H4 (cell line): ENCODE measurements around a stretch of chr6.

GRCh38 chr6:14001205-14001704 is 76.5 kb downstream of the RNF182 start:
- RAMPAGE, long total RNA, result no peak

DNA sequence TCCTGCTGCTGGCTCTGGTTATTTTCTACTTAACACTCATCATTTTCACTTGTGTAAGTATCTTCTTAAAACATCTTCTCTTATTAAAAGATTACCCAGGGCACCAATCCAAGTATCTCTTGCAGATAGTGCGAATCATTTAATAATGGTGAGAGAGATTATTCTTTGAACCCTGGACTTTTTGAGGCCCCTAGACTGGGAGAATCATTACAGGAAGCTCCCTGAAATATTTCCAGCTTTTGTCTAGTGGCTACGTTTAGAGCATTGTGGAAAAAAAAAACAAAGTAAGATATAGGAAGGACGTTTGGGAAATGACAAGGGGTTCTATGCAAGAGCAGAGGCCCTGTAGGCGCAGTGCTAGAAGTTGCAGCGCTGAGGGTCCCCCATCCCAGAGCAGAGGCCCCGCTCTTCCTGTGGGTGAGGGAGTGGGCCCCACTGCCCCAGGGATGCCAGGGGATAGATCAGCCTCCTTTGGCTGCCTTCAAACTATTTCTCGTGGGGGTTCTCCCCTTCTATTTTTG is 16.2 kb downstream of the CD83 start:
- RAMPAGE, long total RNA, result no peak

- RAMPAGE, long total RNA, result no peak
These were observed 17.7 kb downstream of the CD83 start for GRCh38 chr6:14135145-14135748.

- RAMPAGE, long total RNA, result no peak
These were observed 526.6 kb upstream of the JARID2 start for GRCh38 chr6:14719111-14719806.

DNA sequence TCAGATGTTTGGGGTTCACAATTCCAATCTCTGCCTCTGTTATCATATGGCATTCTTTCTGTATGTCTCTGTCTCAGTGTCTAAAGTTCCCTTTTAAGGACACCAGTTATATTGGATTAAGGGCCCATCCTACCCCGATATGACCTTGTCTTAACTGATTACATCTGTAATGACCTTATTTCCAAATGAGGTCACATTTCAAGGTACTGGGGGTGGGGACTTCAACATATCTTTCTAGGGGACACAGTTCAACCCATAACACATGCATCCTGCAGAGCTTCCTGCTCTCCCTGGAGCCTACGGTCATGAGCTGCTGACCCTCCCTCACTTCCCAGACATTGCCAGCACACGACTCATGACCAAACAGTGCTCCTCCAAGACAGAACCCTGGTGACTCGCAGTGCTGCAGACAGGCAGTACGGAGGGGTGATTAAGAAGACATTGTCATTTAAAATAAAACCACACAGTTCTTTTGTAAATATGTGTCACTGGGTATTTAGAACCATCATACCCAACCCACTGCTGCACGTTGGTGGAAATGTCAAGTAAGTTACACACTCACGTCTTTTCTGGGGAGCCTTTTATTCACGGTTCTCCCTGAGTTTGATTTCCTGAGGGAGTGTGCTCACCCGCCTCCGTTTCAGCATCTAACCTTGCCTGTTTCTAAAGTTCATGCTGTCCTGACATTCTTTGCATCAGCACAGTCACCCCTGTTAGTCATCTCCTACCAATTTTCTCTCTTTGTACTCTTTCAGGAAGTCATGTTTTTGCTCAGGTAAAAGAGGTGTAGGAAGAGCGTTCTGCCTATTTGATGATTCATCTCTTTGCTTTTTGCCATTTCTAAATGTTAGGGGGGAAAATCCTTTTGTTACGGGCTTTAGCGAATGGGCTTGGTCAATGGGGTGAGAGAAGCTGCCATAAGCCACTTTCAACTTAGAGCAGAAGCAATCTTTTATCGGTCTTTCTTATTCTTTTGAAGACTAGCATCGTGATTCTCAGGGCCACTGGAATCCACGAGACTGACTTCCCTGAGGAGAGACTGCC is 513.0 kb upstream of the JARID2 start:
- RAMPAGE, long total RNA, result no peak

DNA sequence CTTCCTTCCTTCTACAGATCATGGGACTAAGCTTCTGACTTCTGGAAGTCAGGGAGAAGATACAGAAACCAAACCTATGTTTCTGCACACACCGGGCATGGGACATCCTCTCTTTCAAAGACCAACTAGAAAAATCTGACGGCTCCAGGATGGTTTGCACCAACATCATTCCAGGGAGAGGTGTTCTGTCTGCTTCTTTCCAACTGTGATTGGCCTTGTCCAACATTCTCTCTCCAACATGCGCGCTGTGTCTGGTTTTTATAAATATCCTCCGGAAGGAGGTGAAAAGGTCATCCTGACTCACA is 475.5 kb upstream of the JARID2 start:
- RAMPAGE, long total RNA, result no peak

GRCh38 chr6:14876649-14877768 is 368.9 kb upstream of the JARID2 start:
- RAMPAGE, long total RNA, result no peak

- RAMPAGE, long total RNA, result no peak
These were observed 228.5 kb upstream of the JARID2 start for GRCh38 chr6:15017238-15017816.

DNA sequence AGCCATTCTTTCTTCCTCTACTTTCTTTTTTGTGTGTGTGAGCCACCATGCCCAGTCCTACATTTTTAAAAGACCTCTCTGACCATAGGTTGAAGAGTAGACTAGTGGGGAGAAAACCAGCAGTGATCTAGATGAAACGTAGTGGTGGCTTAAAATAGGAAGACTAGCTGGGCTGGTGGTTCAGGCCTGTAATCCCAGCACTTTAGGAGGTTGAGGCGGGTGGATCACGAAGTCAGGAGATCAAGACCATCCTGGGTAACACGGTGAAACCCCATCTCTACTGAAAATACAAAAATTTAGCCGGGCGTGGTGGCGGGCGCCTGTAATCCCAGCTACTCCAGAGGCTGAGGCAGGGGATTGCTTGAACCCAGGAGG is 34.8 kb upstream of the JARID2 start:
- RAMPAGE, long total RNA, result no peak

- RAMPAGE, long total RNA, result no peak
These were observed 1.9 kb downstream of the JARID2 start for GRCh38 chr6:15247454-15248457.

DNA sequence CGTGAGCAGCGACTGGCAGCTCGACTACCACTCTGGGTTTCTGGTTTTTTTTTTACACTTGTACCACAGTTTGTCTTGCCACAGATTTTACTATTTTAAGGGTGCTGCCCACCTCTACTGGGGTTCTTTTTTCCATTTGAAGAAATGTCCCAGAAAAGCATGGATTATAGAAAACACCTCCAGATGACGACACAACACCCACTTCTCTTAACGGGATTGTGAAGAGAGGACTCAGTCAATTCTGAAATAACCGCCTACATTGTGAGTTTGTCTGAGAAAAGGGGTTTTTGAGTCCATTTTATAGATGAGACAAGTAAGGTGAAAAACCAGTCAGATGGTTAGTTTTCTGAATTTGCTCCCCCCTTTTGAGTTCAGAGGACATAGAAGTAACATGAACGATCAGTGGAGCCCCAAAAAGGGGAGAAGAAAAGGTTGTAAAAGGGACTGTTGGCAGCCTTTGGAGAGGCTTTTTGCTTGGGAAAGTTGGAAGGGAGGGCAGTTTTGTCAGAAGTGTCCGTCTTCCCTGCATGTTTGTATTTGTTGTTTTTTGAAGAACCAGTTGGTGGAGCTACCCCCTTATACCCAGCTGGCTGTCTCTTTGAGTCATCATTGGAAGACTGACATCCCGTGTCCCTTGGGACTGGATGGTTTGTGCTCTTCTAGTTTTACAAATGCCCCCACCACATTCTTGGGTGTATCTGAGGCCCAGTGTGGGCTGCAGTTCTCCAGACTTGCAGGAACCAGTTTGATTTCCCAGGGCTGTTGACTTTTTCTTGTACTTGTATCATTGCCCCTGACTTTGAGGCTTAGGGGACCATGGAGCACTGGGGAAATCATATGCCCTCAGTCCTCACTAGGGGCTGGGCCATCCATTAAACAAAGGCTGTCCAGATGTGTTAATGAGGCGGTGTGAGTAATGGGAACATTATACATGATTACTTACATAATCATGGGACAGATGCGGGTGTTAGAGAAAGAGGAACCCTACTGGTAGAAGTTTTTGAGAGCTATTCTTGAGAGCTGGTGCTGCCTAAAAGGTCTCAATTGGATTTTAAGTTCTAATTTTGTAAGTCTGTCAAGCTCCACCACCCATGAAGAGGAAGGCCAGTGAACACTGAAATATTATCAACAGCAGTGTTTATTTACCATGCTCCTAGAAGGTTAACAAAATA is 8.1 kb downstream of the JARID2 start:
- RAMPAGE, long total RNA, result no peak

GRCh38 chr6:15266730-15267339 is 21.0 kb downstream of the JARID2 start:
- RAMPAGE, long total RNA, result no peak

DNA sequence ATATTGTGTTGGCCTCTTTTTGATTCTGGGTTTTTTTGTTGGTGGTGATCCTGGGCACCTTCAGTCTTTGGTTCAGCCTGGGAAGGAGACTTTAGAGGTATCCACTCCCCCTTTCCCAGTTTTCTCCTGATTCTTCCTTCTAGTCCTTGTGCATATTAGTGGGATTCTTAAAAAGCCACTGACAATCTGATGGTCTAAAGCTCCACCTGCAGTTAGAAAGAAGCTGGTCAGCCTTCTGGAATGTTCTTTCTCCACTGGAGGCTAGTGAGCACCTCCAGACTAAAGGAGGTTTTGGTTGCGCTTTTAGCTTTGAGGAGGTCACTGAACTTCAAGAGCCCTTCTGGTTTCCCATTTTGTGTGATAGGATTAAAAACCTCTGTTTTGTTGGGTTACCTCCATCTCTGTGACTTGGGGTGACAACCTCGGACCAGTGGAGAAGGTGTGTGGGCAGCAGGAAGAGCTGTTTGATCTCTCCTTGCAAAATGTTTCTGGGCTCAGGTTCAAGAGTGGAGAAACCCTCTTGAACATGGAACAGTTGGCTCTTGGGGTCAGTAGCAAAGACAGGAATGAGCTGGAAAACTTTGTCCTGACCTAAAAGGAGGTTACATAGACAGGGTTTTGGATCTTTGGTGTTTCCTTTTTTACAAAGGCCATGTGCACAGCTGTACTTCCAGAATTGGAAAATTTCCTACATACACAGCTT is 29.0 kb downstream of the JARID2 start:
- RAMPAGE, long total RNA, result no peak

- RAMPAGE, long total RNA, result no peak
These were observed 62.8 kb downstream of the JARID2 start for GRCh38 chr6:15308397-15309289.

DNA sequence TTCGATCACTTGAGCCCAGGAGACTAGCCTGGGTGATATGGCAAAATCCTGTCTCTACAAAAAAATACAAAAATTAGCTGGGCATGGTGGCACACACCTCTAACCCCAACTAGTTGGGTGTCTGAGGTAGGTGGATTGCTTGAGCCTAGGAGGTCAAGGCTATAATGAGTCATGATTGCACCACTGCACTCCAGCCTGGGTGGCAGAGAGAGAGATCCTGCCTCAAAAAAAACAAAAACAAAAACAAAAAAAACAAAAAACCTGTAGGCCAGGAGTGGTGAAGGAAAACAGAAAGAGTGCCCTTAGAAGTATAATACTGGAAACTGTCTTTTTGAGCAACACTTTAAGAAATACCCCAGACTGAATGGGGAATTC is 85.2 kb downstream of the JARID2 start:
- RAMPAGE, long total RNA, result no peak

GRCh38 chr6:15353893-15354573 is 108.2 kb downstream of the JARID2 start:
- RAMPAGE, long total RNA, result no peak

GRCh38 chr6:15359476-15359792 is 113.6 kb downstream of the JARID2 start:
- RAMPAGE, long total RNA, result no peak

- RAMPAGE, long total RNA, result no peak
These were observed 198.6 kb downstream of the DTNBP1 start for GRCh38 chr6:15464150-15464737.

GRCh38 chr6:15500475-15500753 is 162.4 kb downstream of the DTNBP1 start:
- RAMPAGE, long total RNA, result no peak

DNA sequence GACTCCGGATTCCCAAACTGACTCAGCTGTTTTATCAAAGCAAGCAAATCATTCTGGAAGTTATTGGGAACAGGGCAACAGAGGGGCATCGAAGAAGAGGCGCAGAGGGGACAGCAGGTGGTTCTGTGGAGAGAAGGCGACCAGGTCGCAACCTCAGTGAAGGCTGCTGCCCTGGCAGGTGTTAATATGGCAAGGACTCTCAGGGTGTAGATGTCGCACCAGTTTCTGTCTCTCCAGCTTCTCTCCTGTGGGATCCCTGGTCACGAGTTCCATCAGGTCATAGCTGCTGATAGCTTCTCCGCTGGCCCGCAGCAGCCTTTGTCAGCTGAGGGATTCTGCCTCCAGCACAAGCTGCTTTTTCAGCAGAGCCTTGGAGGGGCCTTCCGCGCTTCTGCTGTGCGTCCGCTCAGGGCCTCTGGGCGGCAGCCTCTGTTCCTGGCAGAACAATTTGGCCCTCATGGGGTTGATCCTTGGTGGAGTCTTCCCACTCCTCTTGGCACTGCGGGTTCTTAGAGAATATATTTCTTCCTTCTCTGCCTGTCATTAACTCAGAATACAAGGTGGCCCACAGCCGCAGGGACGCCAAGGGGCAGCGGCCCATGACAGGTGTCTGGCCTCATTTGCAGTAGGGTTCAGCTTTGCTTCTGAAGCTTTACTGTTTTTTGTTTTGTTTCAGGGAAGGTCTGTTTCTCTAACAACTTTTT is 158.9 kb downstream of the DTNBP1 start:
- RAMPAGE, long total RNA, result no peak